Subcutaneous adipose tissue (tissue), 3 donors: Measurements from ENCODE around the gene TSPAN13.

- PRO-cap: no peak
- RAMPAGE, long total RNA, 3 experiments: no peak in any of the 3 experiments
Observed at GRCh38 chr7:14207333-14207614, 217.8 kb upstream of the ETV1 start.

GRCh38 chr7:15839269-15839747, 152.8 kb upstream of the MEOX2 start:
- PRO-cap: unidirectional peak, plus-strand start at chr7:15839576; unidirectional peak, plus-strand start at chr7:15839608
- RAMPAGE, long total RNA, 3 experiments: no peak in any of the 3 experiments

- PRO-cap: unidirectional peak, plus-strand start at chr7:16753777
- RAMPAGE, long total RNA, 3 experiments: no peak in any of the 3 experiments
Observed at GRCh38 chr7:16753268-16754337, at the start of gene TSPAN13. TSS of gene TSPAN13 (plus strand) at chr7:16753755.

- PRO-cap: no peak
- RAMPAGE, long total RNA, 3 experiments: no peak in any of the 3 experiments
Observed at GRCh38 chr7:16803821-16804234, 971 bp downstream of the AGR2 start.

- PRO-cap: no peak
- RAMPAGE, long total RNA, 3 experiments: no peak in any of the 3 experiments
Observed at GRCh38 chr7:16880667-16881084, 1.1 kb downstream of the AGR3 start.

- PRO-cap: no peak
- RAMPAGE, long total RNA, 3 experiments: no peak in any of the 3 experiments
Observed at GRCh38 chr7:17041195-17041765, 159.5 kb upstream of the AGR3 start.

DNA sequence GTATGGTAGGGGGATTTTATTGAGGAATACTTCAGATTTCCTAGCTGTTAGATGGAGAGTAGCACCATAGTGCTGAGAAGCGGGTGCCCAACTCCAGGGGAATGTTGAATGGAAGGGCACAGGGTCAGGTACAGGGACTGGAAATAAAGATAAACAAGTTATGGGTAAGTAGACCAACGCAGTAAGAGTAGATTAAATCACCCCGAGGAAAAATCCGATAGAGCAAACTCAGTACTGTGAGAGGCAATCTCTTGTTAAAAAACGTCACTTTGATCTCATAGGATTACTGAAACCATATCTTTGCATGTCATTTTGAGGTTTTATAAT, 6.9 kb downstream of the AHR start:
- PRO-cap: no peak
- RAMPAGE, long total RNA, 3 experiments: no peak in any of the 3 experiments

DNA sequence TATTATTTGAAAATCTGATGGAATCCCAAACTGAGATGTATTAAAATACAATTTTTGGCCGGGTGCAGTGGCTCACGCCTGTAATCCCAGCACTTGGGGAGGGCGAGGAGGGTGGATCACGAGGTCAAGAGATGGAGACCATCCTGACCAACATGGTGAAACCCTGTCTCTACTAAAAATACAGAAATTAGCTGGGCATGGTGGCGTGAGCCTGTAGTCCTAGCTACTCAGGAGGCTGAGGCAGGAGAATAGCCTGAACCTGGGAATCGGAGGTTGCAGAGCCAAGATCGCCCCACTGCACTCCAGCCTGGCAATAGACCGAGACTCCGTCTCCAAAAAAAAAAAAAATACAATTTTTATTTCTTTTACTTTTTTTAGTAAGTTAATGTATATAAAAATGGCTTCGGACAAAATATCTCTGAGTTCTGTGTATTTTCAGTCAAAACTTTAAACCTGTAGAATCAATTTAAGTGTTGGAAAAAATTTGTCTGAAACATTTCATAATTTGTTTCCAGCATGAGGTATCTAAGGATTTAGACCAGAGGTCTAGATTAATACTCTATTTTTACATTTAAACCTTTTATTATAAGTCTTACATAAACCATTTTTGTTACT, 46.6 kb downstream of the AHR start:
- PRO-cap: no peak
- RAMPAGE, long total RNA, 3 experiments: no peak in any of the 3 experiments

- PRO-cap: no peak
- RAMPAGE, long total RNA, 3 experiments: no peak in any of the 3 experiments
Observed at GRCh38 chr7:17369670-17370121, 71.2 kb downstream of the AHR start.

- PRO-cap: no peak
- RAMPAGE, long total RNA, 3 experiments: no peak in any of the 3 experiments
Observed at GRCh38 chr7:17486883-17487209, 188.4 kb downstream of the AHR start.

DNA sequence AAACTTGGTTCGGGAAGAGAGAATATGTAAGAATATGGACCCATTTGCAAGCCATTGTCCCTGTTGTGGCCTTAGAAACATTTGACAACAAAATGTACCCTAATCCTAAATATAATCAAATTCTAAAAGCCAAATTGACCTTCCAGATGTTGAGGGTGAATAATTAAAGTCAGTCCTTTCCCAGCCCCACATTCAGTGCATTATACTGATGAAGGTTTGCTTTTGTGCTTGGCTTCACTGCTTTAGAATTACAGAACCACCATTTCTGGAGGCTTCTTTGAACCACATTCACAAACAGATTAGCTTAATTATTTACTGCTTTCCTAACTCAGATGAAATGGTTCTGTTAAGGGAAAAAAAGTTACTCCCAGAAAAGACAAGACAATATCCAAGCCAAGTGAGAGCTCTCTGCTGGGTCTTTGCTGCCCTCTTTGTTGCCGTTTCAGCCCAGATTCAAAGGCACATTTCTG, 188.8 kb downstream of the AHR start:
- PRO-cap: no peak
- RAMPAGE, long total RNA, 3 experiments: no peak in any of the 3 experiments

- PRO-cap: no peak
- RAMPAGE, long total RNA, 3 experiments: no peak in any of the 3 experiments
Observed at GRCh38 chr7:17498212-17498687, 199.8 kb downstream of the AHR start.

DNA sequence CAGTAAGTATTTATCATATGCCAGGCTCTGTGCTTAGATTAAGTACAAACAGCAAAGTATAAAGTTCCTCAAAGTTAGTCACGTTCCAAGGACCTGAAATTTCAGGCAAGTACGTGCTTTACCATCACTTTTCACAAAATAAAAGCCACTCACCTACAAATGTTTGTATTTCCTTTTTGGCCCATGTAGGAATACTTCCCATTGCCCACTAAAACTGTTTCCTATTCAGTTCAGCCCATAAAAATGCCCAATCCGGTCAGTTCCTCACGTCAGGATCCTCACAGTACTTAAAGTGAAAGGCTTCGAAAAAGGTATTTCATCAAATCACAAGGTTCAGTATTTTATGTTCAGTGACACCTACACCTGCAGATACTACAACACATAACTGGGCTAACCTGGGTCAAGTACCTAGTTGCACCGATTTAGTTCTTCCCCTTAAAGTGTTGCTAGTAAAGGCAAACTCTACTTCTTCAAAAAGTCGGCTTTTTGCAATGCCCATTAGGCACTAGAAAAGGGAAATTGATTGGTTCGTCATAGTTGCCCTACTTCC, 1.2 kb downstream of the SNX13 start:
- PRO-cap: no peak
- RAMPAGE, long total RNA, 3 experiments: start-site peak on the minus strand in 1 of 3 experiments, centred at position 456 of the sequence, 23 reads per replicate

GRCh38 chr7:18019577-18020000, 8.1 kb downstream of the PRPS1L1 start:
- PRO-cap: unidirectional peak, plus-strand start at chr7:18019888
- RAMPAGE, long total RNA, 3 experiments: no peak in any of the 3 experiments

GRCh38 chr7:18038338-18038787, 10.7 kb upstream of the PRPS1L1 start:
- PRO-cap: no peak
- RAMPAGE, long total RNA, 3 experiments: no peak in any of the 3 experiments

DNA sequence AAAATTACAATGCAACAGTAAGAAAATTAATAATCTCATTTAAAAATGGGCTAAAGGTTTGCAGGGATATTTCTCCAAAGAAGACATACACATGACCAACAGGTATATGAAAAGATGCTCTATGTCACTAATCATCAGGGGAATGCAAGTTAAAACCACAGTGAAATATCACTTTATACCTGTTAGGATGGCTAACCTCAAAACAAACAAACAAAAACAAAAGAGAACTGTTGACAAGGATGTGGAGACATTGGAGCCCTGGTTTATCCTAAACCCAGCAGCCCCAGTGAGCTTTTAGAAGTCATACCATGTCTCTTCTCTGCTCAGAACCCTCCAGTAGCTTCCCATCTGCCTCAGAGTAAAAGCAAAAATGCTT, 67.2 kb upstream of the HDAC9 start:
- PRO-cap: no peak
- RAMPAGE, long total RNA, 3 experiments: no peak in any of the 3 experiments

DNA sequence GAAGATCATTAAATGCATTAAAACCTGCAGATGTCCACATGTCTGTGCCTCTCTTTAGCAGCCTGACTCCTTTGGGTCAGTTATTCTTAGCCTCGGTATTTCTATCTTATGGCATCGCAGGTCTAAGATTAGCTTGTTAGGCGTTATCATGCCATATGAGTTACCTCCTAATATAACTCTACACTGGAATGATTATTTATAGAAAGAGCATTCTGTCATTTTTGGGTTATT, 10.2 kb downstream of the HDAC9 start:
- PRO-cap: no peak
- RAMPAGE, long total RNA, 3 experiments: no peak in any of the 3 experiments

DNA sequence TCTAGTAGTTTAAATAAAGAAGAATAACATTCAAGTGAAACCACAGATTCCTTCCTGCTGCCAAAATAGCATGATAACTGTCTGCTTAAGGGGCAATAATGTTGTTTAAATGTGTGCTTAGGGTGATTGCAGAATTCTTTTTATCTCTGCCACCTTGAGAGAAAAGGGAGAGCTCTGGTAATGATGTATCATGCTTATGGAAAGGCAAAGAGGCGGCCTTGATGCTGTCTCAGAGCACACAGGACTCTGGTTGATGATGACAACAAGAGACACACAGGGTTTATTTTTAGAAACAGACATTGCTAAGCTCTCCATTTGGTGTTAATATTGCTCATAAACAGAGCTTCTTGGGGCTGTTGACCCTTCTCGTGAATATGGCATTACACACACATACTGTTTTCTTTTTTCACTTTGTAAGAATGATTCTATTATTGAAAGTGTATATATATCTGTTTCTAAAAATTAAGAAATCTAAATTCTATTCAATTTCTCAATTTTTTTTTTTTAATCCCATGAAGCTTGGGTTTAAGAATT, 10.6 kb downstream of the HDAC9 start:
- PRO-cap: no peak
- RAMPAGE, long total RNA, 3 experiments: no peak in any of the 3 experiments

DNA sequence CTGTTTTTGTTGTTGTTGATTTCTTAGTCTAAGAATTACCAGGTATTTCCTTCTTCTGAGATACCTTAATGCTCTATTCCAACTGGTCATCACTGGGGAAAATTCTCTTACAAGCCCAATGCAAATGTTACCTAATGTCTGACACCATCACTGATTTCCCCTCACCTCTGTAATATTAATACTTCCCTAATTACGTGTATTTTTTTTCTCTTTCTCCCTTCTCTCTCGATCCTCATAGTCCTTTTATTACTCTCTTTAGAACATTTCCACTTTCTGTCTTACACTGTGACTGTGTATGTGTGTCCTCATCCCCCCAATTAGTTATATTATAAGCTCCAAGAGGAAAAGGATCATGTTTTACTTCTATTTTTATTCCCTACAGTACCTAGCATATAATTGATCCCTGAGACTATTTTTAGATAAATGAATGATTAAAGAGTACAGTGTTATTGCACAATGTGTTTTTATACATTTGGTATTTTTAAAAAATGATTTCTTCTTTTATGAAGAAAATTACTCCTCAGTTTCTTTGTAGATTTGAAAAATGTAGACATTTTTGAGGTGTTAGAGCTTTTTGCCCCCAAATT, 14.1 kb downstream of the HDAC9 start:
- PRO-cap: no peak
- RAMPAGE, long total RNA, 3 experiments: no peak in any of the 3 experiments

GRCh38 chr7:18928486-18928864, 189.0 kb downstream of the TWIST1 start:
- PRO-cap: no peak
- RAMPAGE, long total RNA, 3 experiments: no peak in any of the 3 experiments